HL-60 (cell line): ENCODE measurements around a stretch of chr7.

DNA sequence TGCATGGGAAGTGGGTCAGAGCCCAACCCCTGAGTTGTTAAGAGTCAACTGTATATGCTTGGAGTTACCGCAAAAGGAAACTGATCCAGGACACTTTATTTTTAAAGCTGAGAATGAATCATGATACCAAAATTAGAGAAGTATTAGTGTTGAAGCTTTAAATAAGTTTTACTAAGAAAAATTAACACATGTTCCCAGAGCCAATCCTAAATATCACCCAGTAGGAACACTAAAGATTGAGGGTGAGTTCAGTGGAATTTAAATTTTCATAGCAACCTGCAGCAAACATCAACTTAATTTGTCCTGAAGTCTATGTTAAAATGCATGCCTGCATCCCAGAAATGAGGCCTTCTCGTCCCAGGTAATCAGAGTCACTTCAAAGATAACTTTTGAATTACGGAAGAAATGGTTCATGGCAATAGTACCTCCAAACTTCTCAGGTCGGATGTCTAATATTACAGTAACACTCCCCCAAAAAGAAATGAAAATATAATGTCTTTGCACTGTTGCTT, 20.3 kb upstream of the KMT2E start:
- RRBS, result no CpG with 5 or more reads among the region's 4 CpGs

DNA sequence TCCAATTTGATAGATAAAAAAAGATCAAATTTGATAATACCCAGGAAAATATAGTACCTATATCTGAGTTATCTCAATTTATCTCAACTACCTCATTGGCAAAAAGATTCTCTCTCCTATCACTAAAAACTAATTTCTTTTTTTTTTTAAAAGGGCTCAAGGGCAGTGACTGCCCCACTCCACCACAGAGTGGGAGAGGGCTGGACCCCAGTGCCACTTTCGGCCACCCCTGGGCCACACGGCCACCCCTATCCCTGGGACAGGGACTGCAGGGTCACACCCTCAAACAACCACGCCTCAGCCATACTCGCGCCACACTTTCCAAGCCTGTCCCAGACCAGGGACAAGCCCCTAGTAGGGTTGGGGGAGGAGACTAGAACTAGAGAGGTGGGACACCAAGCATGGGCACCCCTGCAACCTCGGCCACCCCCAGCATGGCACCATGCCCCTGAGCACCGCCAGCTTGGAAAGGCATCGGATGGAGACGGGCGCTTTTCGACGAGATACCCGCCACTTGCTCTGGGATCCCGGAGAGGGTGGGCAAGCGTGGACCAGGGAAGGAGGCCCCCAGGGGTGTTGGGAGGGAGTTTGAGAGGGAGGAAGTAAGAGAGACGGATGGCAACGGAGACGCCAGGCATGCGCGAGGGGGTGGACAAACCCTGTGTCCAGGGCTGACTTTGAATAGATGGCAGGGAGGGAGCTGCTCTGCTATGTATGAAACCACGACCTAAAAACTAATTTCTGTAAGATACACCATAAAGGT, 13.1 kb upstream of the KMT2E start:
- RRBS, result no CpG with 5 or more reads among the region's 21 CpGs

DNA sequence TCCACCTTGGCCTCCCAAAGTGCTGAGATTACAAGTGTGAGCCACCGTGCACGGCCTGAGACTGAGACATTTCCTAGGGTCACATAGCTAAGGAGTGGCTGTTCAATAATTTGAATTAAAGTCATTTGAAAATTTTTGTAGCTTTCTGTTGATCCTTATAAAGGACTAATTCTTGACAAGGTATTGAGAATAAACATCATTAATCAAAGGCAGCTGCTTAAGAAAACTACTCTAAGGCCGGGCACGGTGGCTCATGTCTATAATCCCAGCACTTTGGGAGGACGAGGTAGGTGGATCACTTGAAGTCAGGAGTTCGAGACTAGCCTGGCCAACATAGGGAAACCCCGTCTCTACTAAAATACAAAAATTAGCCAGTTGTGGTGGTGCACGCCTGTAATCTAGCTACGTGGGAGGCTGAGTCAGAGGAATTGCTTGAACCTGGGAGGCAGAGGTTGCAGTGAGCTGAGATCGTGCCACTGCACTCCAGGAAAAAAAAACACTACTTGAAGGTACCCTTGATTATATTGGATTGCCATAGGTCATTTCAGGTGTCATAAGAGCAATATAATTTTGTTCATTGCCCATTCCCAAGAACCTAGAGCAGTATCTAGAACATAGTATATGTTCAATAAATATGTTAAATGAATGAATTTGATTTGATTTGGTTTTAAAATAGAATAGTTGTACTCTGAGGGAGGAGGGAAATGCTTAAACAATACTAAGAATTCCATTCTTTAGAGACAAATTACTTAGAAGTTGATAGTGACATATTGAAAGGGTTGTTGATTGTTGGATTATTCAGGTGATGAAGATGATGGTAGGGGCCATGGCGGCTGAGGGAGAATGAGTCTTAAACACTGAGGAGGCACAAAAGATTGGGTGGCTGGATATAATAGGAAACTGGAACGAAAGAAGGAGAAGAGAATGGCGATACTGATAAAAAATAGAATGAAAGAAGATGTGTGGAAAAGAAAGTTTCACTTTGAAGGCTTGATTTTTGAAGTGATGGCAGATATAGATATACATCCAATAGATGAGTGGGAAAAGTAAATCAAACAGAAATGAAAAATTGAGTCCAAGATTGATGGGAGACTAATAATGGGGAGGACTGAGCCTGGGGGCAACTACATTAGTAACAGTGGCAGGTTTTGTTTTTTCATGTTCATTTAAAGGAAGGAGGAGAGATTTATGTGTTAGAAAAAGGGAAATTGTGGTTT, 15.2 kb downstream of the KMT2E start:
- RRBS, result no CpG with 5 or more reads among the region's 13 CpGs

- RRBS, result no CpG with 5 or more reads among the region's 2 CpGs
Observed at GRCh38 chr7:105225169-105225657, 163.5 kb downstream of the SRPK2 start.

DNA sequence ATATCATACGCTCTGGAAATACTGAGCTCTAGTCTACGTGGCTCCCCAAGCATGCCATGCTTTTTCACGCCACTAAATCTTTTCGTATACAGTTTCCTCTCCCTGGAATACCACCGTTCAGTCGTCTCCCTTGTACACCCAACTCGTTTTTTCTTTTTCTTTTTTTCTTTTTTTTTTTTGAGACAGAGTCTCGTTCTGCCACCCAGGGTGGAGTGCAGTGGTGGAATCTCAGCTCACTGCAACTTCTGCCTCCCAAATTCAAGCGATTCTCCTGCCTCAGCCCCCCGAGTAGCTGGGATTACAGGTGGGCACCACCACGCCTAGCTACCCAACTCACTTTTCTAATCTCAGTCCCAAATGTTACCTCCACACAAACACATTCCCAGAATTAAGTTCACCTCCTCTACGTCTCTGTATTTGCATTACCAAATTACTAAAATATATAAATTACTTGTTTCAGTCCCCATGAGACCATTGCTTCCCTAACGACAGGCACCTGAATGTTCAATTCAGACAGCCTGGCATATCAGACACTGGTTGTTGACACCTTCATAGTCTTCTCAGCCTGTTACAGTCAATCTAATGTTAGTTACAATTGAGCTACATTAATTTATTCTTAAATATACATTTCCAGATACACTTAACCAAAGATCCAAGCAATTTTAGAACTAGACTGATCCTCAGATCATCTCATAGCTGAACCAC, 115.3 kb downstream of the SRPK2 start:
- RRBS, result no CpG with 5 or more reads among the region's 13 CpGs

DNA sequence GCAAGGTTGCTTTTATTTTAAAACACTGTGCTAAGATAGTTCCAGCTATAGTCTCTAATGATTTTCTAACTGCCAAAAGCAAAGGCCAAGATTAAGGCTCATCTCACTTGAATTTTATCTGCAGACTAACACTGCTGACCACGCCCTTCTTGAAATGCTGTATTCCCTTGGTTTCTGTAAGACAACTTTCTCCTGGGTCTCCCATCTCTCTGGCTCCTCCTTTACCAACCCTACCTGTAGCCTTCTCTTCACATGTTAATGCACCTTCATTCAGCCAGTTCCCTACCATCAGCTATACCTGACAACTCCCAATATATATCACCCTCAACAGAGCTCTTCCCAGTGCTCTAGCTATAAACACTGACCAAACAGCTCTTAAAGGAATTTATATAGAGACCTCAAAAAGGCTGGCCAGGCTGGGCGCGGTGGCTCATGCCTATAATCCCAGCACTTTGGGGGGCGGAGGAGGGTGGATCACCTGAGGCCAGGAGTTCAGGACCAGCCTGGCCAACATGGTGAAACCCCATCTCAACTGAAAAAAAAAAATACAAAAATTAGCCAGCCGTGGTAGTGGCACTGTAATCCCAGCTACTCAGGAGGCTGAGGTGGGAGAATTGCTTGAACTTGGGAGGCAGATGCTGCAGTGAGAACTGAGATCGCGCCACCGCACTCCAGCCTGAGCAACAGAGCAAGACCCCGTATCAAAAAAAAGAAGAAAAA, 11.6 kb downstream of the SRPK2 start:
- RRBS, result no CpG with 5 or more reads among the region's 9 CpGs

DNA sequence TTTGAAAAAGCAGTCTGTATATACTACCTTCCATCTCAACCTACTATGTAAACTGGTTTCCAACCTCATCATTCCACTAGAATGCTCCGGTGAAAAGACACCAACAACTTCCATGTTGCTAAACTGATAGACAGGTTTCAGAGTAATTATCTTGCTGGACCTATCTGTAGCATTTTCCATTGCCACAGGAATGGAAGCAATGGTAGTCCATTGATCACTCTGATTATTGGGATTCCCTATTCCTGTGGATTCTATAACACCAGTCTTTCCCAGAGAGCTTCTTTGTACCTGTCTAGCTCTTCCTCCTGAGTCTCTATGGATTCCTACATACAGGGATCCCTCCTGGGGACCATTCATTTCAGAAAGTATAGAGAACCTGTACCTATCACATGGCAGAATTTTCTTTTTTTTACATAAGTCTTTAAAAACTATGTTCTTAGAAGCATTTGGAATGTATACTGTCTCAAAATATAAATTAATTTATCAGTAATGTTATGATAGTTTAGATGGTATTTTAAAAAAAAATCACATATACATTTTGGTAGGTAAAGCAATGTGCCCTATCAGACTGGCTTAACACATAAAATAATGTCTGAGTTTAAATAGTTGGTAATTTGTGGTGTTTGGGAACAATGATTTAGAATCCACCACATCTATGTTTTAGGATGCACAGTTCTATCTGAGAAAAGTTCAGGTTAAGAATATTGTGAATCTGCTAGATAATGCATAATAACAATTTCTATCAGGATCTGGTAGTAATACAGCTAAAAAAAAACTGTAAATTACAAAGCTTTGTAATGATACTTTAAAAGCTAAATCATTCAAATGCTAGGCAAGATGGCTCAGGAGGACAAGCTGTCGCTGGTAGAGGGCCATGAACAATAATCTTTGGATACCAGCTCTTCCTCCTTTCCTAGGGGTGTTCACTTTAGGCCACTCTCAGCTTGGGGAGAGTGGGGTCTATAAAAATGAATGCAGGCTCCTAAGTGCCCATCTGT, 22.7 kb downstream of the PUS7 start:
- RRBS, result no CpG with 5 or more reads among the region's 2 CpGs

GRCh38 chr7:105638096-105638666, 56.9 kb upstream of the EFCAB10 start:
- RRBS, result no CpG with 5 or more reads among the region's 9 CpGs

DNA sequence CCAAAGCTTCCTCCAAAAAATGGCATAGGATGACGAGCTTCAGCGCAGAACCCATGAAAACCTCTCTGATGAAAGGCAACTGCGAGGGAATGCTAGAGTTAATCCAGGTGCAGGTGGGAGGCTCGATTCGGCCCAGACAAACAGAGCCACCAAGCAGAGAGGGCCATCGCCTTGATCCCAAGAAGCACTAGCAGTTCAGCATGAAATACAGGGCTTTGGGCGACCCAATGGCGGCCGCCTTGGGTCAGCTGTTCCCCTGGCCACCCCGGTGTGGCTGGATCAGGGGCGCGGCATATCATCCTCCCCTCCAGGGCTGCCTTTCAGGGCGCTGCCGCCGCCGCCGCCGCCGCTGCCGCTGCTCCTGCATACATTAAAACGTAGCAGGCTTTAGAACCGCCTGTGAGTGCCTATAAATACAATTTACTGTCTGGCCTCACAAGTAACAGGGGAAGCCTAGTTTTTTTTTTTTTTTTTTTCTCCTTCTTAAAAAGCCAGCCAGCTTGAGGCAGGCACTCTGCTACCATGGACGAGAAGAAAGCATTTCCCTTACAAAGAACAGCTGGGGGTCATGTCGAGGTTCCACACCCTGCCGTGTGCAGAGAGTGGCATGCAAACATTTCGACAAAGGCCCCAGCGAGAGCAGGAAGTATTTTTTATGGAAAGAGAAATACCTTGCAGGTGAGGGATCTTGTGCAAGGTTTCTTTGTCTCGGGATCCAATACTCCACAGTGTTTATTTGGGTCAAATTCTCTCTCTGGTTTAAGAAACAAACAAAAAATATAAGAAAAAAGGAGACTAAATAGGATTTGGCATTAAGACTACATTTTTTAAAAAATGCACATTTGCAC, 57.7 kb upstream of the EFCAB10 start:
- RRBS, result no CpG with 5 or more reads among the region's 28 CpGs

GRCh38 chr7:105675711-105676674, 94.7 kb upstream of the EFCAB10 start:
- RRBS, result no CpG with 5 or more reads among the region's 13 CpGs

GRCh38 chr7:105689073-105689805, 107.9 kb upstream of the EFCAB10 start:
- RRBS, result 97% methylated on average over 2 of the region's 12 CpGs

GRCh38 chr7:105794536-105795359, 81.7 kb downstream of the ATXN7L1 start:
- RRBS, result no CpG with 5 or more reads among the region's 8 CpGs

GRCh38 chr7:105875391-105875807, 1.0 kb downstream of the ATXN7L1 start:
- RRBS, result no CpG with 5 or more reads among the region's 5 CpGs

DNA sequence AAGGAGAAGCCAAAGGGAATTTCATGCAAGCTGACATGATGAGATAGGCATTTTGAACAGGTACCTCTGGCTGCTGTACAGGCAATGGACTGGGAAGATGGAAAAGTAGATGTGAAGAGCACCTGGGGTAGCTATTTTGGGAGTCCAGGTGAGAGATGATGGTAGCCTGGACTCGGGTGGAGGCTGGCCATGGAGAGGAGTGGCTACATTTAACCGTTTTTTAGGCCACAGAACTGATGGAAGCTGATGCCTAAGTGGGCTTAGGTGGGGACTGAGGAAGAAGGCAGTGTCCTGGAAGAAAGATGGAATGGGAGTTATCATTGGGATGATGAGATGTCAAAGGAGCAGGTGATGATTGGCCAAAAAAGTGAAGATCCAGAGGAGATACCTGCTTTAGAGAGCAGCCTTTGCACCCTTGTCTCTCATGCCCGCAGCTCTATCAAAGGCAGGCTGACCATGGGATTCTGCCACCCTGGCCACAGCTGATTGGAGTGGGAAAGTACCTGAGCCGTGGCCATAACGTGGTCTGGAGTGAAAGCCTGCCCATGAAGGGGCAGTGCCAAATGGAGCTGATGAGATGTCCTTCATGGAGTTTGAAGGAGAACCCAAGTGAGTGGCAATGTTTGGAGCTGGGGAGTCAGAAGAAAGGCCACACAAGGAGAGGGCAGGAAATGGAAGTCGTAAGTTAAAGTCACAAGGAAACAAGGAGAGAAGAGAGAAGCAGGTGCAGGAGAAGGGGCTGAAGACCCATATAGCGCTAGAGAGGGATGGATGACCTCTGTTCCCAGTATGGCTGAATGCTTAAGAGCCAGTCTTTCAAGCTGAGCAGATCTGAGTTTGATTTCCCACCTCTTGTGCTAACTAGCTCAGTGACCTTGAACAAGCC, 18.3 kb upstream of the ATXN7L1 start:
- RRBS, result no CpG with 5 or more reads among the region's 7 CpGs

DNA sequence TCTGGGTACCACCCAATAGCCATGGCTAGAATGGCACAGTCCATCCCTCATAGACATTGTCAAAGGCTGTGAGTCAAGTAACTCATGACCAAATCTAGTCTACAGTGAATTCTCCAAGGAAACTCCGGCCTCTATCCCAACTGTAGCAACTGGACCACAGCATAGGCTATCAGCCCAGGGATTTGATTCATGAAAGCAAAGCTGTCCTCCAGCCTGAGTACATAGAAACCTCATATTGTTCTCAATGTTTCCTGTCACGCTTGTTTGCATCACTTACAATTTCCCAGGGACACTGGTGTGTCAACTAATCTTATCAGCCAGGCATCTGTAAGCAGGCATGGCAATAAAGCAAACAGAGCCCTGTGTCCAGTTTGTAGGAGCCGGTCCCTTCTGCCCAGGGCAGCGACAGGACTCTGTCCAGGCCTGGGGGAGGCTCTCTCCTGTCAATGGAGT, 23.0 kb upstream of the CDHR3 start:
- RRBS, result no CpG with 5 or more reads among the region's 4 CpGs

GRCh38 chr7:106178201-106178645, 66.1 kb upstream of the SYPL1 start:
- RRBS, result no CpG with 5 or more reads among the region's 4 CpGs

DNA sequence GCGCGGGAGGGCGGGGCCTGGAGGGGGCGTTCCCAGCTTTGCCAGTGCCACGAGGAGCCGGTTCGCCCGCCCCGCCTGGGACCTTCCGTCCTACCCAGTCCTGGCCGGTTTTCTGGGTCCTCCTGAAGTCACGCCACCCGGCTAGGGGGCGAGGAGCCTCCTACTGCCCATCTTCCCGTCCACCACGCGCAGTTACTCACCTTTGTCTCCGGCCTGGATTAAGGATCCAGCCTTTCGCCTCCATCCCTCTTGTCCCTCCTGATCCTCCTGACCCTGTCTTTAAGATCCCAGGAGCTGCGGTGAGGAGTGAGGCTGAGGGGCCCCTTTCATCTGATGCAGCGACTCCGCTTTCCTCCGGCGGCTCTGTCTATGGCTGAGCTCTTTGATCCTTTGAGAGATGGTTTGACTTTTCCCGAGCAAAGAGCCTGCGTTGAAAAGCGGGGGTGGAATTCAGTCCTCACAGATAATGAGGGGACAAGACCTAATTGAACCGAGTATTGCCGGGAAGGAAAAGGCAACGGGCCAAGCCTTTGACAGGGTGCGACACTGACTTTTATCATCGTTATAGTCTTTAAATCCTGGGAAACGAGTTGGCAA, 656 bp upstream of the NAMPT start:
- RRBS, result 3% methylated on average over 17 of the region's 33 CpGs

DNA sequence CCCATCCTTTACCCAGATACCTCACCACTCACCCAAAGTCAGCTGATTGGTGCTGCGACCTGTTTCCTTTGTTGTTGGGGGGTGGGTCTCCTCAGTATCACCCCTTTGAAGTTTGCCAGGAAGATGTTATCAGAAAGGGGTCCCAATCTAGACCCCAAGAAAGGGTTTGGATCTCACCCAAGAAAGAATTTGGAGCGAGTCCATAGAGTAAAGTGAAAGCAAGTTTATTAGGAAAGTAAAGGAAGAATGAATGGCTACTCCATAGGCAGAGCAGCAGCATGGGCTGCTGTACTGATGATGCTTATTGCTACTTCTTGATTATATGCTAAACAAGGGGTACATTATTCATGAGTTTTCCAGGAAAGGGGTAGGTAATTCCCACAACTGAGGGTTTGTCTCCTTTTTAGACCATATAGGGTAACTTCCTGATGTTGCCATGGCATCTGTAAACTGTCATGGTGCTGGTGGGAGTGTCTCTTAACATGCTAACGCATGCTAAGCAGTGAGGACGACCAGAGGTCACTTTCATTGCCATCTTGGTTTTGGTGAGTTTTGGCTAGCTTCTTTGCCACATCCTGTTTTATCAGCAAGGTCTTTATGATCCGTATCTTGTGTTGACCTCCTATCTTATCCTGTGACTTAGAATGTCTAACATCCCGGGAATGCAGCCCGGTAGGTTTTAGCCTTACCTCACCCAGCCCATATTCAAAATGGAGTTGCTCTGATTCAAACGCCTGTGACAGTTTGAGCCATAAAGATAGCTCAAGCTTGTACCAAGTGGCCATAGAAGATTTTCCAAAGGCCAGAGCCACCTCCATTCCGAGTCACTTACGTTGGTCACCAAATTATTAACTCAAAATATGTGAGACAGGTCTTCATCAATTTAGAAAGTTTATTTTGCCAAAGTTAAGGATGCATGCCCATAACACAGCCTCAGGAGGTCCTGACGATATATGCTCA, 175.9 kb upstream of the NAMPT start:
- RRBS, result no CpG with 5 or more reads among the region's 11 CpGs